ENCODE data around the genes CDCA8 and FHL3.

- RRBS, 2 experiments: no CpG with 5 or more reads among the region's 10 CpGs
Measured at GRCh38 chr1:36270040-36270563, 36.1 kb upstream of the SH3D21 start.

- RRBS, 2 experiments: no CpG with 5 or more reads among the region's 2 CpGs
Measured at GRCh38 chr1:36302822-36303084, 3.4 kb upstream of the SH3D21 start.

GRCh38 chr1:36664485-36664914, 181.8 kb upstream of the CSF3R start:
- RRBS, 2 experiments: no CpG with 5 or more reads among the region's 9 CpGs

GRCh38 chr1:36824298-36824553, 210.1 kb downstream of the GRIK3 start:
- RRBS, 2 experiments: no CpG with 5 or more reads among the region's 5 CpGs

DNA sequence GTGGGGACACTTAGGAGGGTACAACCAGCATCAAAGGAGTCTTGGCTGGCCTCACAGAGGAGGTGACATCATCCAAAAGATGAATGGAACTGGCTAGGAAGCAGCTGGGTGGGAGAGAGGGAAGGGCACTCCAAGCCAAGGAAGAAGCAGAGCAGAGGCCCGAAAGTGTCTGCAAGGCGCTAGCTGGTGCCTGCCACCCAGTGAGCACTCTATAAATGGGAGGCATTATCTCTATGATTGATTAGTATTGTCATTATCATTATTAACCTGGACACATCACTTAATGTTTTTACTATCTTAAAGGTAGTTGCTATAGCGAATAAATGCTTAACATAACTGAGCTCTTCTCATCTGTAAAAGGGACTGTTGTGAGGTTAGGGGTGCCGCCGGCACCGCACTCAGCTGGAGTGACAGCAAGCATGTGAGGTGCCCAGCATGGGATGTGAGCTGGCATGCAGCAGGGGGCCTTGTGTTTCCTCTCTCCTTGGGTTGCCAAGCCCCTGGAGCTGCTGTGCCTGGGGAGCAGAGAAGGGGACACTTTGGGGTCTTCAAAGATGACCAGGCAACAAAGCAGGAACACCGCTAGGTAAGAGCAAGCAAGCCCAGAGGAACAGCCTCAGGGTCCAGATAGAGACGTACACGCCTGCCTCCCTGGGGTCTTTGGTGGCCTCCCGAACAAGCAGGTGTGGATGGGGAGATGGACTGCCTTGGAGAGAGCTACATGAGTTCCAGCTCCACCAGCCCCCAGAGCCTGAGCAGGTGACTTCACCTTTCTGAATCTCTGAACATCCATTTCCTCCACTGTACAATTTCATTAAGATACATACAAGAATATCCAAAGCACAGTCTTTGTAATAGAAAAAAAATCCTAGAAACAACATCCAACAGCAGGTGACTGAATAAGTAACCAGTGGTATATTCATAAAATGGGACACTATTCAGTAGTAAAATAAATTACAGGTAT, 2.1 kb upstream of the ZC3H12A start:
- RRBS, 2 experiments: no CpG with 5 or more reads among the region's 10 CpGs

- RRBS, 2 experiments: no CpG with 5 or more reads among the region's 7 CpGs
Measured at GRCh38 chr1:37473574-37473937, 824 bp upstream of the ZC3H12A start.

- RRBS, 2 experiments: no CpG with 5 or more reads among the region's 14 CpGs
Measured at GRCh38 chr1:37478411-37479252, 4.3 kb downstream of the ZC3H12A start.

GRCh38 chr1:37692064-37693389, at the start of gene CDCA8:
Gene CDCA8, plus strand, starts transcription at chr1:37692516.
- RRBS, 2 experiments: no CpG with 5 or more reads among the region's 78 CpGs

GRCh38 chr1:37794370-37795308, 992 bp downstream of the MANEAL start:
- RRBS, 2 experiments: 3 to 4% methylated on average over 21 of the region's 57 CpGs

GRCh38 chr1:37893585-37894053, 34.2 kb upstream of the MTF1 start:
- RRBS, 2 experiments: no CpG with 5 or more reads among the region's 2 CpGs

- RRBS, 2 experiments: 0% methylated on average over 4 of the region's 15 CpGs
Measured at GRCh38 chr1:37995642-37995965, 5.8 kb upstream of the SF3A3 start.

DNA sequence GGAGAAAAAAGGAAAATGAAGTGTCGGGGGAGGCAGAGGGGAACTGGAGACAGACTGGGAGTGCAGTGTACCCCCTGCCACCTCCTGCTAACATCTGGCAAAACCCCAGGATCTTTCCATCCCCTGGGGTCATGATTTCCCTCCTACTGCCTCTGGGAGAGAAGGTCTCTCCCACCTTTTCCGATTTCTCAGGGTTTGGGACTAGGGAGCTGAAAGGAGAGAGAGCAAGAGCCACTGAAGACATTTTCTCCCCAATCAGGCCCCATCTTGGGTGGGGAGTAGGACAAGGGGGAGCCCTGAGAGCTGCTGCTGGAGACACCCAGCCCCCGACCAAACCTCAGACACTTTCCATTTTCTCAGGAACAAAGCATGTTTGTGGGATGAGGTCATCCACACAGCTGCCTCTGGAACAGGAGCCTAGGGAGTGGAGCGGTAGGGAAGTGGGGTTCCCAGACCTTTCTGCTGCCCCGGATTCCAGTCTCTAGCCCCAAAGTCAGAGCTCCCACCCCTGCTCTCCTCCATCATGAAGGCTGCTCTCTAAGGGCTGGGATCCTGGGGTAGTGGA, 5.0 kb downstream of the FHL3 start:
- RRBS, 2 experiments: no CpG with 5 or more reads among the region's 5 CpGs

- RRBS, 2 experiments: 1 to 2% methylated on average over 61 to 62 of the region's 78 CpGs
Measured at GRCh38 chr1:38005230-38006042, at the start of gene FHL3. Gene FHL3, minus strand, starts transcription at chr1:38005514.

DNA sequence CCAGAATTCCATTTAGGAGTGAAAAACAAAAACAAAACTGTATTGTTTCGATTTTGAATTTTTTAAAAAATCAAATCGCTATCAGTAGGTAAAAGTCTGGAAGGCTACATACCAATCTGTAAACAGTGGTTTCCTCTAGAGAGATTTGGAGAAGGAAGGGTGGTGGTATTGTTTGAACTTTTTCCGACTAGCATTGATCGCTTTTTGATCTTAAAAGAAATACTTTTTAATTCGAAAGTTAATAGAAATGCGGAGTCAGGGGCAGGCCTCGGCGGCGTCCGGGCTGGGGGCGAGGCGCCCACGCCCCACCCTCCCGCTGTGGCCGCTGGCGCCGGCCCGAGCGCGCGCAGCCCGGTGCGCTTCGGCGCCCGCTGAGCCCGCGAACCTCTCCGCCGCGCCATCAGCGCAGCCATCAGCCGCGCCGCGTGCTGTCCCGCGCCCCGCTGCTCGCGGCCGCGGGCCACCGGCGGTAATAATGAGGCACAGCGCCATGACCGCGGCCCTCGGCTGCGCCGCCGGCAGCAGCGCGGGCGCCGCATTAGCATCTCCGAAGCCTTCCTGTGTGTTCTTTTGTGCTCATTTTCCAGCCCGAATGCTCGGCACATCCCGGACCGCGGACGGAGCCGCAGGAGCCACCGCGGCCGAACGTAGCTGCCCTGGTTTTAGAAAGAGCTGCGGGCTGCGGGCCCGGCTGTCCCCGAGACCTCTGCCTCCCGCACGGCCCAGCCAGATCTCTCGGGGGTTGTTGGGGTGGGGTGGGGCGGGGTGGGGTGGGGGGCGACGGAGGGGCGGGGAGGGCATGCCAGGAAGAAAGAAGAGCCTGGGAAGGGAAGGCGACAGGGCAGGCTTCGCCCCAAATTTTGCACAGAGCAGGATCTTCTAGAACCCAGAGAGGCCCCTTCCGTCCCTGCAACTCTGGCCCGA, 55.5 kb downstream of the RRAGC start:
- RRBS, 2 experiments: 1% methylated on average over 34 to 41 of the region's 83 CpGs

DNA sequence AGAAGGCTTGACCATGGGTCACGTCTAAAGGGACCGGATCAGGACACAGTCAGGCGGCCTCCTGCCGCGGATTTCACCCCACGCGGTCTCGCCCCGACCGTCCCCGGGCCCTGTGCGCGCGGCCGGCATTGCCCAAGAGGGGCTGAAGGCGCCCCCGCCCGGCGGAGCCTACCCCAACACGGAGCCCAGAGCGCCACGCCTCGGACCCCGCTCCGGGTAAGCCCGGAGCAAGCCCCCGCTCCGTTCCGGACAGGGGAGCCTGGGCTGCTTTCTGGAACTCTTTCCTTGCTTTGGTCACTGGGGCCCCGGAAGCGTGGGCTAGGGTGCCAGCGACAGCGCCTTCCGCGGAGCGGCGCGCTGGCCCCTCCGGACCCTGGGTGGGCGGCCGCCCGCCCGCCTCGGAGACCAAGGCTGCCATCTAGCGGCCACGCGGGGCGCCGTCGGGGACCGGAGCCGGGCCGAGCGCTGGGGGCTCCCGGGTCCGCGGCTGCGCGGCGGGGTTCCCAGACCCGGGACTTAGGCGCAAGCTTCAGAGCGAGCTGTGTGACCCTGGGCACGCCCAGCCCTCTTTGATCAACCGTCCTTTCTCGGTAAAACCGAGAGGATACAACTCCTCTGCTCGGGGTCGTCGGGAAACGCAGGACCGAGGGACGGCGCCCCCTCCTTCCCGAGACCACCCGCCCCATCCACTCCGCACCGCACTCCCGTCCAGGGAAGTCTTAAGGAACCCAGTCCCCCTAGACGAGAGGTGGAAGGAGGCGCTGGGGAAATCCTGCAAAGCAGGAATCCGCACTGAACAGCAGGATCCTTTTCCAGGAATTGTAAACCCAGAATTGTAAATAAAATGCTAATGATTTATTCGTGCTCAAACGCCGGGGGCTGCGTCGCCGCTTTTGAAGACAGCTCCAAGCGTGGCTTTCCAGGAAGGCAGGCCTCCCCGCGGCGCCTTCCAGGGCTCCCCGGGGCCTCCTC, 41.4 kb downstream of the RRAGC start:
- RRBS, 2 experiments: 6 to 7% methylated on average over 49 of the region's 93 CpGs

GRCh38 chr1:38908895-38909230, 27.5 kb upstream of the GJA9 start:
- RRBS, 2 experiments: 92% methylated on average over 3 of the region's 12 CpGs; no CpG with 5 or more reads in 1 of the 2 experiments

DNA sequence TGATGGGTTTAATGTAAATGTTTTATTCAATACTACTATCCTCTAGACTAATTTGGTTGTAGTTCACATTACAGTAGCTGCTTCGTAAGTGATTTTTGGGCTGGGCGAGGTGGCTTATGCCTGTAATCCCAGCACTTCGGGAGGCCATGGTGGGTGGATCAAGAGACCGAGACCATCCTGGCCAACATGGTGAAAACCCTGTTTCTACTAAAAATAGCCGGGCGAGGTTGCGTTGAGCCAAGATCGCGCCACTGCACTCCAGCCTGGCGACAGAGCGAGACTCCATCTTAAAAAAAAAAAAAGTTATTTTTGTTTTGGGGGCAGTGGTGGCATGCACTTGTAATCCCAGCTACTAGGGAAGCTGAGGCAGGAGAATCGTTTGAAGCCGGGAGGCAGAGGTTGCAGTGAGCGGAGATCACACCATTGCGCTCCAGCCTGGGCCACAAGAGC, 2.1 kb downstream of the AKIRIN1 start:
- RRBS, 2 experiments: no CpG with 5 or more reads among the region's 15 CpGs

DNA sequence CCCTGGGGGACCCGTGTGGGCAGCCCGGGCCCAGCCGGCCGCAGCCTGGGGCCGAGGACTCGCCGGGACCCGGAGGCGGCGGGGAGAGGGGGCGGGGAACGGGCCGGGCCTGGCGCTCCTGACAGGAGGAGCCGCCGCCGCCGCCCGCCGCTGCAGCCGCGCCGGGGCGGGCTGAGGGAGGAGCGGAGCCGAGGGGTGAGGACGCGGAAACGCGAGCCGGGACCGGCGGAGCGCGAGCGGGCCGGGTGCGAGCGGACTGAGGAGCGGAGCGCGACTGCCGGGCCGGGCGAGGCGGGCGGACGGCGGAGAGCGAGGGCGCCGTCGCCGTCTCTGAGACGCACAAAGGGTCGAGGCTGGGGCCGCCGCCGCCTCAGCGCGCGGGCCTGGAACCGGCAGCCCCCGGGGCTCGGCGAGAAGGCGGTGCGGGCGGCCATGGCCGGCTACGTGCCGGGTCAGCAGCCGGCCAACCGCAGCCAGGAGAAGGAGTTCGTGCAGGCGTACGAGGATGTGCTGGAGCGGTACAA, 79.1 kb downstream of the NDUFS5 start:
- RRBS, 2 experiments: 1% methylated on average over 33 to 38 of the region's 78 CpGs

DNA sequence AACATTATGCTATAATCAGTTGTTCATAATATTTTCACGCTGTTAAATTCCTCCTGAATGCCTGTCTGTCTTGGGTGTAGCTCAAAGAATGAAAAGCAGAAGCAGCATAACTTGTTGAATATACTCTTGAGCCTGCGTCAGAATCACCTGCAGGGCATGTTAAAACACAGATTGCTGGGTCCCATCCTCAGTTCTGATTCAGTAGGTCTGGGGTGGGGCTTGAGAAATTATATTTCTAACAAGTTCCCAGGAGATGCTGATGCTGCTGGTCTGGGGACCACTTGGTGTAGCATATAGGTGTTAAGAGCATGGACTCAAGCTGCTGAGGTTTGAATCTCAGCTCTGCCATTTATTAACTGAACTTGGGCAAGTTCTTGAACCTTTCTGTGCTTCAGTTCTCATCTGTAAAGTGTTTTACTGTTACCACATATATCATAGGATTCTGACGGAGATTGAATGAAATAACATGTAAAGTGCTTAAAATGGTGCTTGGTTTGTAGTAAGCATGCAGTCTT, 63.3 kb upstream of the MACF1 start:
- RRBS, 2 experiments: no CpG with 5 or more reads among the region's 3 CpGs

DNA sequence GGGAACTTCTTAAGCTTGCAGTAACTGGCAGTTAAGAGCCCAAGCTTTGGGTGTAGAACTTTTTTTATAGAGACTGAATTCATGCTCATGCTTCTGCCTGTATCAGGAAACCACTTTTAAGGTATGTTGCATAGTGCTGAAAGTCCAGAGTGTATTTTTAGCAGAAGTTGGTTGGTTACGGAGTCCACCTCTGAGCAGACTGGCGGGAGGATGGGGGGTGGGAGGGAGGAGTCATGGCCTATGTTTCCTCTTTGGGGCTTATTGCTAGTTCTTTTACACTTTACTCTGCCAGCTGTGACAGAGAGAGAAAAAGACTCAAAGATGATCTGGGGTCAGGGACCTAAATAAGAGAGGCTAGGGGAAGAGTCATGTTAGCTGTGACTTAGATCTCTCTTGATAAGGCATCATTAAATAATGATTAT, 11.1 kb downstream of the MACF1 start:
- RRBS, 2 experiments: no CpG with 5 or more reads among the region's 2 CpGs